MCF 10A (cell line): Measurements from ENCODE around the gene SLC25A52.

DNA sequence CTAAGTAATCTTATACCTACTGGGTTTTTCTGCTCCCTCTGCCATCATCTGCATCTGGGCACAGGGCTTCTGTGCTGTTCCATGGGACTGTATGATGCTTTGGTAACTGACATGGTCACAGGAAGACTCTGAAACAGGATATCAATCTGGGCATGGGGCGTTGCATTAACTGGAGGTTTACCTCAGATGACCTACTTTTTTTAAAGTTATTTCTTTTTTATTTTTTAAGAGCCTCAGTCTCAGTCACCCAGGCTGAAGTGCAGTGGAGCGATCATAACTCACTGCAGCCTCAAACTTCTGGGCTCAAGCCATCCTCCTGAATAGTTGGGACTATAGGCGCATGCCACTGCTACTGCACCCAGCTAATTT is 365.3 kb downstream of the SS18 start:
- PRO-cap: no peak
- RRBS: no CpG with 5 or more reads among the region's 3 CpGs

- PRO-cap: no peak
- RRBS: no CpG with 5 or more reads among the region's 8 CpGs
Measured at GRCh38 chr18:26225331-26225886, 836 bp upstream of the TAF4B start.

DNA sequence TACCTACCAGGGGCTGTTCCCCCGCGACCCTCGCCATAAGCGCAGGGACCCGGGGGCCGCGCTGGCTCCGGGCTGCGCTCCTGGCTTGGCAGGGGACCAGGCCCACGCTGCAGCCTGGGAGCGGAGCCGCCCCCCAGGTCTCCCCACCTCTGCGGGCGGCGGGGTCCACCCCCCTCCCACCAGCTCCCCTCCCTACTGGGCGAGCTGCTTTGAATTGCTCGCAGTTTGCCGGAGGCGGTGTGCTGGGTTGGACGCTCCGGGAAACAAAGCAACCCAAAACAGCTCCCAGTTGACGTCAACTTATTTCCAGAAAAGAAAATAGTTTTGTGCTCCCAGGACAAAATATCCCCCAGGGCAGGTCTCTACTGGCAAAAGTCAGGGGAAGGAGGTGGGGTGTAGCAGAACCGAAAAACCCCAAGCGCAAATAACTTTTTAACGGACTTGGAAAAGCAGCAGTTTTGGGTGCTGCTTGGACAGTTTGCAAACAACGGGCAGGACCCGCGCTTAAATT is 2.6 kb upstream of the KCTD1 start:
- PRO-cap: no peak
- RRBS: 8% methylated on average over 5 of the region's 28 CpGs

DNA sequence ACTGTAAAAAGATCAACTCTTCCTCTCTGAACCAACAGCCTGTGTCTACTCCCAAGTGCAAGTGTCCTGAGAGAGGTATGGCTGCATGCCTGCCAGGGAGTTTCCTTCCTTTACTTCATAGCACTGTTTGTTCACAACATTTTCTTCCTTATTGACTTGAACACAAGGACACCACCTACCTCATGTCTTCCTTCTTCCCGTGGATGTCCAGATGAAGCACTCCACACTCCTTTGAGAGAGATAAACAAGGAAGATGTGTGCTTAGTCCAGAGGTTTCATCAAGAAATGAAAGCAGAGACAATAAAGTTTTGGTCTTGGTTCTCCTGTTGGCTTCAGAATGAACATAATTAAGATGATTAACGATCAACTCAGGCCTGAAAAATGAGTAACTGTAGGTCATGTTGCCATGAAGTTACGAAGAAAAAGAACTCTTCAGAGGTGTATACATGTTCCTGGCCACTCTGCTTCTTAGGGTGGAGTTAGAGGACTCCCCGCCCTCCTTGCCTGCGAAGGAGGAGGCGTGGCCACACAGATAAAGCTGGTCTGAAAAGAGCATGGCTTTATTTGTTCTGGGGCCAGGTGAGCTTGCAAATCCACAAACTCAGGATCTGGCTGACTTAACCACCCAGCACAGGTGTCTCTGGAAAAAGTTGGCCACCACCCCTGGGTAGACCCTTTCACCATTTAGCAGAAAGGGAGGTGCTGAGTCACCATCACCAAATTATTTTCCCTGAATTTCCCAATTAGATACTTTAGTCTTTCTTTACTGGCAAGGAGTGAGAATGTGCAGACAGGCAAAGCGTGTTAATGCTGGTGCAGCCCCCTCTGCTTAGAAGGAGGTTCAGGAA is 155.1 kb upstream of the KCTD1 start:
- PRO-cap: no peak
- RRBS: no CpG with 5 or more reads among the region's 7 CpGs

- PRO-cap: no peak
- RRBS: no CpG with 5 or more reads among the region's 2 CpGs
Measured at GRCh38 chr18:27120943-27121390, 64.1 kb downstream of the CHST9 start.

GRCh38 chr18:28086866-28087105 is 90.1 kb downstream of the CDH2 start:
- PRO-cap: no peak
- RRBS: no CpG with 5 or more reads among the region's 1 CpG

- PRO-cap: no peak
- RRBS: no CpG with 5 or more reads among the region's 5 CpGs
Measured at GRCh38 chr18:28126586-28127210, 50.2 kb downstream of the CDH2 start.

DNA sequence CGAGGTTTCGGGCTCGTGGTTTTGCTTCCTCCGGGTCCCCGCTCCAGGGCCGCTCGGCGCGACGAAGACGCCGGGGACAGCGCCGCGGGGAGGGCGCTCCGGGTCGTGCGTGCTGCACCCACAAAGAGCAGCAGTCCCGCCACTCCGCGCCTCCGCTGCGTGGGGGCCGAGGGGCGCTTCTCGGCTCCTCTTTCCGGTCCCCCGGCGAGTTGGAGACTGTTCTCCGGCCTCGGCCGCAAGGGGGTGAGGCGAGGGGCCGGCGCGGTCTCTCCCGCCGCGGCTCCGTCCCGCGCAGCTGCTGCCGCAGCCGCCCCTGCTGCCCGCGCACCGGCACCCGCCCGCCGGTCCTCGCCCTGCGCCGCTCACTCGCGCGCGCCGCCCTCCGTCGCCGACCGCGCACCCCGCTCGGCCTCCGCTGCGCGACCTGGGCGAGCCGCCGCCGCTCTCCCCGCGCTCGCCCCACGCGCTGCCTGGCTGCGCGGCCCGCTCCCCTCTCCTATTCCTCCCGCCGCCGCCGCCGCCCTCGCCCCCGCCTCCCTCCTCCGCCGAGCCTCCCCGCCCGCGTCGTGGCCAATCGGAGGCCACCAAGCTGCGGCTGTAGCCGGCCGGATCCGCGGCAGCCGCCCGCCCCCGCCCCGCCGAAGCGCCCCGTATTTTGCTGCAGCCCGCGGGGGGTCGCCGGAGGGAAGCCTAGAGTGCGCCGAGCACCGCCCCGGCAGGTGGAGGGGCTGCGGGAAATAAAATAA is 740 bp upstream of the CDH2 start:
- PRO-cap: bidirectional peak, plus-strand start at position 661 of the sequence, minus-strand start at position 468 of the sequence
- RRBS: under 1% methylated on average over 46 of the region's 116 CpGs

DNA sequence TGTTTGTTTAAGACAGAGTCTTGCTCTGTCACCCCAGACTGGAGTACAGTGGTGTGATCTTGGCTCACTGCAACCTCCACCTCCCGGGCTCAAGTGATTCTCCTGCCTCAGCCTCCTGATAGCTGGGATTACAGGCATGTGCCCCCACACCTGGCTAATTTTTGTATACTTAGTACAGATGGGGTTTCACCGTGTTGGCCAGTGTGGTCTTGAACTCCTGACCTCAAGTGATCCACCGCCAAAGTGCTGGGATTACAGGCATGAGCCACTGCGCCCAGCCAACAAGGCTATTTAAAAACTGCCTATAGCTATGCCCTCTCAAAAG is 538.8 kb upstream of the CDH2 start:
- PRO-cap: no peak
- RRBS: no CpG with 5 or more reads among the region's 4 CpGs

DNA sequence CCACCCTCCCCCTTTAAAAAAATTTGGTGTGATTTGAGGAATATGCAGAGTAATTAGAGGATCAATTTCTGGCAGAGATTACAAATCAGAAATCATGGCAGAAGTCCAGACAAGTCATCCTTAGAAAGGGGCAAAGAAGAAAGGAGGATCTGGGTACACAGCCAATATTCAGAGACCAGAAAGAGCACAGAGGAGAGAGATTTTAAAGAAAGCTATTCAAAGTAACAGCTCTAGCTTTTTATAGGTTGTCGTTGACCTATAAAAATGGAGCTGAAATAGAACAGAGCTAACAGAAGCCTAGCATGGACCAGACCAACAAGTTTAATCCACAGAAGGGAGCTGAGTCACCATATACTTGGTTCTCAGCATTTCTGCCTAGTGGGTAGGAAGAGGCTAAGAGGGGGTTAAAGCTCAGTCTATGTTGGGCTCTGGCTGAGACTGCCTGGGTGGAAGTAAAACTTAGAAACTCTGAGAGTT is 677.9 kb upstream of the CDH2 start:
- PRO-cap: no peak
- RRBS: no CpG with 5 or more reads among the region's 1 CpG

DNA sequence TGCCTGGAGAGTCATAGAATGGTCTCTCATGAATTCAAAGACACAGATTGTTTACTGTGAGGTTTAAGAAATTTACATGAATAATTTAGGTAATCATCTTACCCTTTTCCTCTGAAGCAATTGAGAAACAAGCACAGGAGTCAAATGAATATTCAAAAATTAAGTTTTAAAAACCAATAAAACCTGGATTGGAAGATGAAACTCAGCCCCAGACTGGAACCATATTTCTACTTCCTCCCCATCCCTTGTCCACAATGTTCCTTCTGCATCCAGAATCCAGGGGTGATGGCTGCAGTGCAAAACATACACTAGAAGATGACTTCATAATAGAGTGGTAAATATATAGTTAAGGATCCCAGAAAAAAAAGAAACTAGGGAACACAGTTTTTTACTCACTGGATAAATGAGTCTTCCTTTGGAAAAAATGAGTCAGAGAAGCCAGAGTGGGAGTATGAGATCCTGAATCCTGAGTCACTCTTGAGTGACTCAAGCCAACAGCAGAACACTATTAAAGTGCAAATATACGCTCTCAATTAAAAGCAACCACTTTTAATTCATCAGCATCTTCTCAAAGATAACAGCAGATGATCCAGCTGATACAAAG is 987.0 kb upstream of the CDH2 start:
- PRO-cap: no peak
- RRBS: no CpG with 5 or more reads among the region's 1 CpG

- PRO-cap: no peak
- RRBS: no CpG with 5 or more reads among the region's 43 CpGs
Measured at GRCh38 chr18:30175280-30175751, 867.2 kb downstream of the DSC3 start.

- PRO-cap: no peak
- RRBS: no CpG with 5 or more reads among the region's 1 CpG
Measured at GRCh38 chr18:30763619-30764102, 278.9 kb downstream of the DSC3 start.

GRCh38 chr18:31029427-31029850 is 13.1 kb downstream of the DSC3 start:
- PRO-cap: no peak
- RRBS: no CpG with 5 or more reads among the region's 2 CpGs

- PRO-cap: no peak
- RRBS: no CpG with 5 or more reads among the region's 4 CpGs
Measured at GRCh38 chr18:31202960-31203420, 40.3 kb upstream of the DSC1 start.

DNA sequence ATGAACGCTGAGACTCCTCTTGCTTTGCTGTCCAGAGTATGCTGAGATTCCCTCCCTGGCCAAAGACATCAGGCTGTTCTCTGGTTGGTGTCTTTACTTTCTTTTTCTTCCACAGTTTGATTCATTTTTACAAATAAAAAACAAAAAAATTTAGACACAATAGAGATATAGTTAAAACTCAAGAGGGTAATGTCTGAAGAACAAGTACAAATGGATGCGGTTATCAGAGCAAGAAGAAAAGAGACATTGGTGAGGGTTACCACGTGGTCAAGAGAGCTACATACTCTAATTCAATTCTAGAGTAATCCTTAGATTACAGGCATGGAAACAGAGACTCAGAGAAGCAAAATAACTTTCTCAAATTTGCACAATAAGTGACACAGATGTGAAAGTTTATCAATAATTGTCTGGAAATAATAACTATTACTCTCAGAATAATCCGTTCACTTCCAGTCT is 17.9 kb upstream of the DSG2 start:
- PRO-cap: no peak
- RRBS: no CpG with 5 or more reads among the region's 4 CpGs

GRCh38 chr18:31740105-31740563 is 20.5 kb downstream of the SLC25A52 start:
- PRO-cap: no peak
- RRBS: no CpG with 5 or more reads among the region's 9 CpGs

DNA sequence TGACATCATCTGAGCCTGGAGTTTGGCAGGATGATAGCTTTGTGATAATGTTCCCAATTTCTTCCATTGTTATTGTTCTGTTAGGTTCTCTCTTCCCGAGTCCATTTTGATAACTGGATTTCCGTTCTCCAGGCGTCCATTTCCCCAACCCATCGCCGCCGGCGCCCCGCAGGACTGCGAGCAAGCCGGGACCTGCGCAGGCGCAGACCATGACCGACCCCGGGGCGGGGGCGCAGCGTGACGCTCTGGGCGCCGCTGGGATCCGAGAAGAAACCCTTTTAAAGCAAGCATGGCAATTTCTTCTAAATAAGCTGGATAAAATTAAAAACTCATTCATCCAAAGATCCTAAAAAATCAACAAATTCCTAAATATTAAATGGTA is at the start of gene SLC25A52:
SLC25A52 (minus strand) TSS at position 178 of the 382 bp plus-strand sequence.
- PRO-cap: no peak
- RRBS: no CpG with 5 or more reads among the region's 21 CpGs

- PRO-cap: no peak
- RRBS: no CpG with 5 or more reads among the region's 2 CpGs
Measured at GRCh38 chr18:32201972-32202542, 12.2 kb downstream of the MEP1B start.

DNA sequence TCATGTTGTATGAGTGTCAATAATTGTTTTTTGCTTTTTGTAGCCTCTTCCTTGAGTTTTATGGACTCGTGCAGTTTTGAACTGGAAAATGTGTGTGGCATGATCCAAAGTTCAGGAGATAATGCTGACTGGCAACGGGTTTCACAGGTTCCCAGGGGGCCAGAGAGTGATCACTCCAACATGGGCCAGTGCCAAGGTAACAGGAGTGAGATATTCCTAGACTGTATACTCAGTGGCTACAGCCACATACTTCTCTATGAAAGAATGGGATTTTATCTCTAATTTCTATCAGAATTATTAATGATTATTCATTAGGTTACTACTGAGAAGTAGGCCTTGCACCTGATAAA is 18.2 kb downstream of the MEP1B start:
- PRO-cap: no peak
- RRBS: no CpG with 5 or more reads among the region's 2 CpGs